Parietal lobe (tissue), 2 donors: ENCODE measurements around a stretch of chr2.

GRCh38 chr2:56185619-56186172 lies 1.9 kb downstream of the CCDC85A start:
- RAMPAGE, long total RNA: no peak

DNA sequence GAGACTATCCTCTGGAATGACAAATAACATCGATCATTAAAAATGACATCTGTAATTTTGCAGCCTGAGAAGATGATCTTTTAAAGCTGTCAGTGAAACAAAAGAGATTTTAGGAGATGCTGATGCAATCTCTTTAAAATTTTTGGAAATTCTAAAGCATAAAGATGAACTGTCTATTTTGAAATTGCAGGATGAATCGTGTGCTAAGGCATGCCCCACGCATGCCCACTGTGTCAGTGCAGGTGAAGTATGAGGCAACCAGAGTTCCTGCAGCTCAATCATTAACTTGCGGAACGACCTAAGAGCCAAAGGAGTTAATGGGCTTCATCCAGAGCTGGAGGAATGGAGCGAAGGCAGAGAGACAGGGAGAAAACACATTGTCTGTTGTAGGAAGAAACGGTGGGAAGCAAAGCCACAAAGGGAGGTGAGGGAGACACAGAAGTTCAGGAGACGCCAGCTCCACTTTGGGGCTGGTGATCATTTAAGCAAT lies 265.2 kb downstream of the CCDC85A start:
- RAMPAGE, long total RNA: no peak

DNA sequence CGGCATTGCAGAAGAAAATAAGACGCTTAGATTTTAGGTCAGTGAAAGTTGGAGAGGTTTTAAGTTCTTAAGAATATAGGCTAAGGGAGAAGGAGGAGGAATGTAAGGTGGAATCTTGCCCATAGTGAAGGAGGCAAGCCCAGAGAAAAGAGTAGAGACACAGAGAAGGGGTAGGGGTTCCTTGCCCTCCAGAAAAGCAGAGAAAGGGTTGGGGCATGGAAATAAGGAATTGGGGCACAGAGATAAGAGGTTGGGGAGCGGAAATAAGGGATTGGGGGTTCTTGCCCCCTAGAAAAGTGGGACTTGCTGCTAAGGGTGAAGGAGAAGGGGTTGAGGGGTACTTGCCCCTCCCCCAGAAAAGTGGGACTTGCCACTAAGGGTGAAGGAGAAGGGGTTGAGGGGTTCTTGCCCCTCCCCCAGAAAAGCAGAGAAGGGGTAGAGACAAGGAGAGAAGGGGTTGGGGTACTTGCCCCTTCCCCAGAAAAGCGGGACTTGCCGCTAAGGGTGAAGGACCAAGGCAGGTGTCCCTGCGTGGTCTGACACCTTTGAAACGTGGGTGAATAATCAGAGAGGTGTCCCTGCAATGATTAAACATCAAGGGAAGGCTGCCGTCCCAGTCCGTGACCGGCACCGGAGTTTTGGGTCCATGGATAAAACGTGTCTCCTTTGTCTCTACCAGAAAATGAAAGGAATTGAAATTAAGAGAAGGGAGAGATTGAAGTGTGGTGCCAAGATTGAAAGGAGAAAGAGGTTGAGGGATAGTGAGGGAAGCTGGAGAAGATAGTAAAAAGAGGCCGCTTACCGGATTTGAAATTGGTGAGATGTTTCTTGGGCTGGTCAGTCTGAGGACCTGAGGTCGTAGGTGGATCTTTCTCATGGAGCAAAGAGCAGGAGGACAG lies 71.4 kb downstream of the VRK2 start:
- RAMPAGE, long total RNA: no peak

- RAMPAGE, long total RNA: no peak
These were observed 520.2 kb downstream of the BCL11A start for GRCh38 chr2:60033320-60033659.

DNA sequence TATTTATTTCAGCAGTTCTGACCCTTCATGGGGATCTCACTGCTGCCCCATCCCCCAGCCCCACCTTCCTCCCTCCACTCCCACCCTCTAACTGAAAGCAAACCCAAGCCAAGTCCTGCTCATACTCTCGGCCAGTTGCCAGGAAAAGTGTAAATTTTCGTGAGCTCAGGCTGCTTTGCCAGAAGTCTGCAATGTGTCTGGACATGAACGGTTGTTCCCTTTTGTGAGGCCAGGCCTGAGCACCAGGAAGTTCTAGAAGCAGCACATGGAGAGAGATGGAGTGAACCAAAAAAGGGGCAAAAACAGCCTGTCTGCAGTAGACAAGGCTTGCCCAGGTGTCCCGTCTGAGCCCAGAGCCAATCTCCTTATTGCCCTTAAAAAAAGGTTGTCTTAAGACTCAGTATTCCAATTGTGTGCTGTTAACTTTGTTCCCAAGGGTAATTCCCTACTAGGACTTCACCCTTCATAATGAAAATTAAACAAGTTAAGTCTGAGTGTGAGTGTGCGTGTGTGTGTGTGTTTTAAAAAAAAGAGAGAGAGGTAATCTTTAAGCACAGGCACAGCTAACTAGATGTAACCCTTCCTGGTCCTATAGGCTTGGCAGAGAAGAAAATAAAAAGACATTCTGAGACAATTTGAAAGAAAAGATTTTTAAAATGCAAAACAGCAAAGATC lies 247.1 kb downstream of the BCL11A start:
- RAMPAGE, long total RNA: no peak

DNA sequence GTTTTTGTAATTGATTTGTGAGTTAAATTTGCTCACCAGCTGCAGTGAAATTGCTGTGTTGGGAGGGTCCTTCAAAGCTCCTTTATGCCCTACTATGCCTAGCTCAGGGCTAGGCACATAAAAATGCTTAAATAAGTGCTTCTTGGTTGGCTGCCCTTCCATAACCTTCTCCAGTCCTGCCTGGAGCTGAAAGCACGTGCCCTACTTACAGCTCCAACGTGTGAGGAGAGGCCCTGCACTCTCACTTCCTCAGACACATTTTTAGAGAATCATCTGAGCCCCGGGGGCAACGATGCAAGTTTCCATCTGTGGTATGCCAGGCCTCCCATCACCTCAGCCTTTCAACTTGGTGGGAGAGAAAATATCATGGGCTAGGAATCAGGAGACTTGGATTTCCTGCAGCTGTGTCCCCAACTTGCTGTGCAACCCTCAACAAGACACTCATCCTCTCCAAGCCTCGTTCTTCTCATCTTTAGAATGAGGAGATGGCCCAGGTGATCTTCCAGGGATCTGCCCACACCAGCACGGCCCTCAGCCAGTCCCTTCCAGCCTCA lies 202.6 kb downstream of the BCL11A start:
- RAMPAGE, long total RNA: no peak

DNA sequence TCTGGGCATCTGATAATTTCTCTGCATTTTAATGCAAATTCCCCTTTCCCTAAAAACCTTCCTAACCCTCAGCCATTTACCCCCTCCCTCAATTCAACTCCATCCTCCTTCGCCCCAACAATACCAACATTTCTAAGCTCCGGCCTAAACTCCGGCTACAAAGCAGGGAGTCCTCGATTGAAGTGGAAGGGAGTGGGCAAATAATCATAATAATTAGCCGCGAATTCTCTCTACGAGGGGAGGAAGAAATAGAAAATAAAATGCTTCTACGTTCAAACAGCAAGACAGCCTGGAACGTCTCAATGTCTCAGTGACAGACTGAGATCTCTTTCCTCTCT lies 4.6 kb downstream of the BCL11A start:
- RAMPAGE, long total RNA: no peak

- RAMPAGE, long total RNA: no peak
These were observed 392 bp downstream of the BCL11A start for GRCh38 chr2:60553007-60553516.

GRCh38 chr2:60710533-60711269 lies 45.4 kb upstream of the PAPOLG start:
- RAMPAGE, long total RNA: no peak

GRCh38 chr2:60840820-60841434 lies 40.4 kb upstream of the REL start:
- RAMPAGE, long total RNA: no peak

- RAMPAGE, long total RNA: no peak
These were observed 23.3 kb upstream of the PUS10 start for GRCh38 chr2:61041237-61041855.

GRCh38 chr2:61218420-61219122 lies 56.6 kb downstream of the C2orf74 start:
- RAMPAGE, long total RNA: no peak

DNA sequence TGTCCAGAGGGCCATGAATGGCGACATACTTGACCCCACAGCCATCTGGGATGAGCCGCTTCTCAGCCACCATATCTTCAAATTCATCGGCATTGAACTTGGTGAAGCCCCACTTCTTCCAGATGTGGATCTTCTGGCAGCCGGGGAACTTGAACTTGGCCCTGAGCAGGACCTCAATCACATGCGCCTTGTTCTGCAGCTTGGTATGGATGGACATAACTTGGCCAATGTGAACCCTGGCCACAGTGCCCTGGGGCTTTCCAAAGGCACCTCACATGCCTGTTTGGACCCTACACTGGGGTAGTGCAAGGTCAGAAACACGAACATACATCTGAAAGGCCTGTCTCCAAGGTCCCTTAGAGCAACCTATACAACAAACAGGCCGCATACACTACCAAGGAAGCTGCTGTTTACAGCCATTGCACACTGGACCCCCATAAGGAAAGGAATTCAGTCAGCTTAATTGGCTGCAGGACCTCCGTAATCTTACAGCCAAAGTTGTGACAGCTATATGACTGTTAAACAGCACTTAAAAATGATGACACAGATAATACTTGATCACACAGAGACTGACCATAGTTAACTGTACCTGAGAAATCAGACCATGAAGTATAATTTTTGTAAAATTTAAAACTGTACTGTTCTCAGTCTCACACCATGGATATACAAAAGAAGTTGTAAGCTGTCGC lies 53.8 kb downstream of the USP34 start:
- RAMPAGE, long total RNA: no peak

GRCh38 chr2:61533710-61534059 lies 4.5 kb downstream of the XPO1 start:
- RAMPAGE, long total RNA: no peak

DNA sequence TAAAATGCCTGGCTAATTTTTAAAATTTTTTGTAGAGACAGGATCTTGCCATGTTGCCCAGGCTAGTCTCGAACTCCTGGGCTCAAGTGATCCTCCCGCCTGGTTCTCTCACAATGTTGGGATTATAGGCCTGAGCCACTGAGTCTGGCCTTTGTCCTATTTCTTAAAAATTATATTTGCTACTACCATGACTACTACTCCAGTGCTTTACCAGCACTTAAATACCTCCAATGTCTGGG lies 147.3 kb downstream of the FAM161A start:
- RAMPAGE, long total RNA: no peak

DNA sequence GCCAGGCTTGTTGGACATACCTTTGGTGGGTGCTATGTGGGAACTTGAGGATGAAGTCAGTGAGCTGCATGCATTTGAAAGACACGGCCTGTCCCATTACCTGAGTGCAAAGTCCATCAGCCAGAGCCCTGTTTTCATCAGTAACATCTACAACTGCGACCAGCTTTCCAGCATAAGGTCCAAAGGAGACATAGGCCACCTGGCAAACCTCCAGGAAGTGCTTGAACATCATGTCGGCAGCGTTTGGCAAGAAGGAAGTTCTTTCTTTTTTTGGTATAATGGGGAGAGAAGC lies 143.2 kb downstream of the FAM161A start:
- RAMPAGE, long total RNA: no peak

DNA sequence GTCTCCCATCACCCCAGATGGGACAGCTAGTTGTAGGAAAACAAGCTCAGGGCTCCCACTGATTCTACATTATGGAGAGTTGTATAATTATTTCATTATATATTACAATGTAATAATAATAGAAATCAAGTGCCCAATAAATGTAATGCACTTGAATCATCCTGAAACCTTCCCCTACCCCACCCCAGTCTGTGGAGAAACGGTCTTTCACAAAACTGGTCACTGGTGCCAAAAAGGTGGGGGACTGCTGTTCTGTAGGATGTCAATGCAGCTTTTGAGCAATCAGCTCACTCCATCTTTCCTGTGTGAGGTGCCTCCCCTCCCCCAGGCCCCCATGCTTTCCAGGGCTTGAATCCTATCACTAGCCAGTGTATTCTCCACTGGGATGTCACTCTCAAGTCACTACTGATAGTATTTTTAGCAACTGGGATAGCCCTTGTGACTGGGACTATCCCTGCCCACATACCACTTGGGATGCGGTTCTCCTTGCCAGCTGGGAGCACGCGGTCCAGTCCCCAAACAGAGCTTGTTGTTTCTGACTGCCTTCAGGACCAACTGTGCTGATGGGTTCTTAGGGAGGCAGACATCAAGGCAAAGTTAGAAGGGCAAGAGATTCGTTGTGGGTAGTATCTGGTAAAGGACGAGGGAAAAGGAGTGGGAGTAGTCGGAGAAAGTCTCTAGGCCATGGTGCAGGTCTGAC lies 135.0 kb downstream of the FAM161A start:
- RAMPAGE, long total RNA: no peak

DNA sequence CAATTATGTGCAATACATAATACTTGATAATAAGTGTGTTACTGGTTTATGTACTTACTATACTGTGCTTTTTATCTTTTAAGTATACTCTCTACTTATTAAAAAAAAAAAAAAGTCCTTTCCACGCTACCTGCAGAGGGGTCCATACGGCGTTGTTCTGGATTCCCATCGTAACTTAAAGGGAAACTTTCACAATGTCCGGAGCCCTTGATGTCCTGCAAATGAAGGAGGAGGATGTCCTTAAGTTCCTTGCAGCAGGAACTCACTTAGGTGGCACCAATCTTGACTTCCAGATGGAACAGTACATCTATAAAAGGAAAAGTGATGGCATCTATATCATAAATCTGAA lies 49.8 kb upstream of the B3GNT2 start:
- RAMPAGE, long total RNA: no peak

DNA sequence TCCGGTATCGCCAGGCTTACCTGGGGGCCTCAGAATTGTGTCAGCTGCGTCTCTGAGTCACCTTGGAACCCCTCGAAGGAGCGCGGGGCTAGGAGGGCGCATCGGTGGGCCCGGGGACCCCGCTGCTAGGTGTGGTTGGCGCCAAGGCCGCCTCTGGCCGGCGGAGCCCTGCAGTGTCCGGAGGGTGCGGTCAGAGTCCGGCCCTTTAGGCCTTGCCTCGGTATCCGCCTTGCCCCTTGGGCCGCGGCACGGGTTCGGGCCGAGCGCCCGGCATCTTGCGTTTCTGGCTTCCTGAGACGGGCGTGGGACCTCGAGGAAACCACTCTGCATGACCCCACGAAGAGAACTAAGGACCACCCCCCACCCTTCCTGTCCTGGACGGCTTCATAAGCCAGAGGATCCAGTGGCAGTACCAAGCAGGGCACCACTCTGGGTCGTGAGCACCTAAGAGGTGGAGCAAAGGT lies 764 bp upstream of the B3GNT2 start:
- RAMPAGE, long total RNA: no peak

DNA sequence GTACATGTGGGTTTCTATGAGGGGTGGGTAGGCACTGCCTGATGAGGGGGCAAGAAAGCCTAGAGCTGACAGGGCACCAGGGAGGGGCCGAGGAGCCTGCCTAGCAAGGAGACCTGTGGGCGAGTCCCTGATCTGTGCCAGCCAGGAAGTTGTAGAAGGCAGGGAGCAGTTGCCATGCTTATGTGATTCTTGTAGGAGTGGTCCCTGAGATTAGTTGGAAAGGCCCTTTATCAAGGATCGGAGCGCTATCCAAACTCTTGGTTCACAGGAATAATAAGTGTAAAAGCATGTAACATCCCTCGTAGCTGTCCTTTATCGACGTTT lies 111.8 kb downstream of the B3GNT2 start:
- RAMPAGE, long total RNA: no peak